ENCODE data around the genes R3HDM1 and HNMT.

DNA sequence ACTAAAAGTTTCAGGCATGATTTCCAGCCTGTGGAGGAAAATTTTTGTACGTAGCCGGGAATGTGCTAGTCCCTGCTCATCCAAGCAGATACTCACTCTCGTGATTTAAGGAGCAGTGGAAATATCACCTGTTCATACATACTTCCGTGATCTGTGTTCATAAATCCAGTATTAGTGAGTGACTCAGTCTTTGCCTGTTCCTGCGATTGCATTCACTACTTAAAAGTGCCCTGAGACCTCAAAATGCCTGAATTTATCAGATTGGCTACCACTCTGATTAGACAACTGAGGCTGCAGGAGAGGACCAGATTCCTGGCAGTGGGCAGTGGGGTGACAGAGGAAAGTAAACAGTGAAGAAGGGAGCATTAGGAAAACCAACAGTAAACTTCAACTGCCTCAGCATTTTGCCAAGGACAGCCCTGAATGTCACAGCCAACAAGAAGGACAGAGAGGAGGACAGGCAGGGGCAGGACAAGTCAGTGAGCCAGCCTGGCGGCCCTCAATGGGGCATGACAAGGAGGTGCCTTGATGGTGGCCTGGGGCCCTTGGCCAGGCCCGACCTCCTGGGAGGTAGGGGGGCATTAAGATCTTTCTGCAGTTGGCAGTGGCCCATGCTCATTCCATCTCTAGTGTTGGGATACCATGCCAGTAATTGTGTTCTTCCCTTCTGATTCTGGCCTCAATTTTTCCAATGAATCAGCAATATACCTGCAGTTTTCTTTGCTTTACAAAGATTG is 24.2 kb downstream of the ACMSD start:
- RRBS = no CpG with 5 or more reads among the region's 7 CpGs

DNA sequence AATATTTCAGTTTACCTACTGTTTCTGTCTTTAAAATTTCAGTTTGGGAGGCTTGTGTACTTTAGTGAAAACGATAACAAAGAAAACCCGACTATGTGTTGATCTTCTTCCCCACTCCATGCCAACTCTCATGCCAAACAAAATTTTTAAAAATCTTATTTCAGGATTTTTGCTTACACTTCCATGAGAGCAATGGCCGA is 62.3 kb downstream of the MAP3K19 start:
- RRBS = no CpG with 5 or more reads among the region's 3 CpGs

- RRBS = 3% methylated on average over 18 of the region's 69 CpGs
Observed at GRCh38 chr2:135531344-135532207, at the start of gene R3HDM1. Gene R3HDM1 (plus strand): TSS chr2:135531484.

DNA sequence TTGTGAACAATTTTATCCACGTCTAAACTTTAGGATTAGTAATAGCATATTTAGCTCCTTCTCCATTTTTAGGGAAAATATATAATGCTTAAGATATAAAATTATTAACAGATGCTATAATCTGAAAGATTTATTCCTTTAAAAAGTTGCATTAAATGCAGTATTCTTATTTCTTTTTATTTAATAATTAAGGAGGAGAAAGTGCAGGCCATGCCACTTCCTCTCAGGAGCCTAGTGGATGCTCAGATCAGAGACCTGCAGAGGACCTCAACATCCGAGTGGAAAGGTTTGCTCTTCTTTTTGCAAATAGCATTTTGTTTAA is 19.9 kb downstream of the UBXN4 start:
- RRBS = no CpG with 5 or more reads among the region's 2 CpGs

DNA sequence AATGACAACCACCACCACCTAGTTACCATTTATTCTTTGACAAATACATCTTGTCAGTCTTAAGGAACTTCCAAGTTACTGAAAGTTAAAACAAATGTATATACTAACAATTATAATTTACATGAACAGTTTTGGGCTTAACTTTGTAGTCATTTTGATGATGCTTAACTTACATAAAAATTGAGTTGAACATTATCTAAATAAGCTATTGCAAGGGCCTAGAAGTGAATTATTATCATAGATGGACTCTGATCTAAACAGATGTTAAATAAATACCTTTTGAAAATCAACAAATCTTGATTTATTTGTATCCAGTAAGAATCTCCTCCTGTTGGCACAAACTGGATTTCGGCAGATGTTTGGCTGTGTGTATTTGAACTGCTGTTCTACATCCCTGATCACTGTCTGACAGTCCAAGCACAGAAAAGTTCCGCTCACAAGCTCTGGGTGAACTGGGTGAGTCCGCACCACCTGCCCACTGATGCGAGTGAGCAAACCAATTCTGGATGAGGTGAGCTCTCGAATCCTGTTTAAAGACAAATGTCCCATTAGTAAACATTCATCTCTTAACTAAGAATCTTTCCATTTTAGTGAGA is 7.8 kb downstream of the MCM6 start:
- RRBS = no CpG with 5 or more reads among the region's 5 CpGs

DNA sequence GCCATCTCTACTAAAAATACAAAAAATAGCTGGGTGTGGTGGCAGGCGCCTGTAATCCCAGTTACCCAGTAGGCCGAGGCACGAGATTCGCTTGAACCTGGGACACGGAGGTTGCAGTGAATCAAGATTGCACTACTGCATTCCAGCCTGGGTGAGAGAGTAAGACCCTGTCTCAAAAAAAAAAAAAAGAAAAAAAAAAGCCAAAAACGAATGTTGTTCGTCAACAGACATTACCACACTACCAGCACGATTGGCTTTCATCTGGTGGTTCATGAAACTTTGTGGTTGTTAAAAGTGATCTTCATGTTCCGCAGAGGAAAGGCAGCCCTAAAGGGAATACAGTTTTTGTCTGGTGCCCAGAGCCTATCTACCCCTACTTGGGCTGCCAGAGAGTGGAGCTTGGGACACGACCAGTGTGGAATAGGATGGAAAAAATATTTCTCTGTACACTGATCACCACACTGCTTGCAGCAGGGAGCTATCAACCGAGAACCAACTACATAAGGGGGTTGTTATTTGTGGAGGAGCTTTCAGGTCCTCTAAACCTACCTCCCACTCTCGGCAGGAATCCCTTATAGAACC is 13.6 kb upstream of the CXCR4 start:
- RRBS = no CpG with 5 or more reads among the region's 12 CpGs

- RRBS = no CpG with 5 or more reads among the region's 9 CpGs
Observed at GRCh38 chr2:136238127-136239331, 120.6 kb upstream of the CXCR4 start.

DNA sequence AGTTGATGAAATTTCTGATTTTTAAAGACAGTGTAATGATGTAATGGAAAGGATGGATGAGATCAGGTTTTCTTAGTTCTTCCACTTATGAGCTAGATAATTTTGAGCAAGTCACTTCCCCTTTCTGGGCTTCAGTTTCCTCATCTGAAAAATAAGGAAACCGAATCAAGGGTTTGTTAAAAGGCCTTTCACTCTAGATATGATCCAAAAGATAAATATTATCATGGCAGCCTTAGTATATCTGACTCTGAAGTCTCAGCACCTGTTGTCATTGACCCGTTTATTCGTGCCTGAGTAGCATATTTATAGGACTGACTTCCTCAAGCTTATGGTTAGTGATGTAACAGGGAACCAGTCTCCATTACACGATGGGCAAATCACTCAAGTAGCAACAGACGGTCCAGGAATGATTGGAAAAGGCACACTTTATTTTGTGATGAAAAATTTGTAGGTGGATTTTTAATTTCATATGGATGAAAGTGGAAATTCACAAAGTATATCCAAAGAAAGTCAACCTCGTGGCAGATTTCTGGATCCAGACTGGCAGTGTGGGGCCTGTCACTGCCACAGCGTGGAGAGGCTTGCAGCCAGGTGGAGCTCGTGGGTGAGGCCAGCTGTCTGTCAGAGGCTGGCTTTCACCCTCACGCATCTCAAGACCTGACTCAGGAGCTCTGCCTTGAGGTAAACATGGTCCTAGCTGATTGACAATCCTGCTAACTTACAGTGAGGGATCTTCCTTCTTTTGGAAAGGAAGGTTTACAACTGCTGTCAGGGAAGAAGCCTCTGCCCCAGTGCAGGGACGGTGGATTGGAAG is 137.9 kb upstream of the CXCR4 start:
- RRBS = no CpG with 5 or more reads among the region's 10 CpGs

- RRBS = no CpG with 5 or more reads among the region's 8 CpGs
Observed at GRCh38 chr2:136376668-136377281, 258.8 kb upstream of the CXCR4 start.

DNA sequence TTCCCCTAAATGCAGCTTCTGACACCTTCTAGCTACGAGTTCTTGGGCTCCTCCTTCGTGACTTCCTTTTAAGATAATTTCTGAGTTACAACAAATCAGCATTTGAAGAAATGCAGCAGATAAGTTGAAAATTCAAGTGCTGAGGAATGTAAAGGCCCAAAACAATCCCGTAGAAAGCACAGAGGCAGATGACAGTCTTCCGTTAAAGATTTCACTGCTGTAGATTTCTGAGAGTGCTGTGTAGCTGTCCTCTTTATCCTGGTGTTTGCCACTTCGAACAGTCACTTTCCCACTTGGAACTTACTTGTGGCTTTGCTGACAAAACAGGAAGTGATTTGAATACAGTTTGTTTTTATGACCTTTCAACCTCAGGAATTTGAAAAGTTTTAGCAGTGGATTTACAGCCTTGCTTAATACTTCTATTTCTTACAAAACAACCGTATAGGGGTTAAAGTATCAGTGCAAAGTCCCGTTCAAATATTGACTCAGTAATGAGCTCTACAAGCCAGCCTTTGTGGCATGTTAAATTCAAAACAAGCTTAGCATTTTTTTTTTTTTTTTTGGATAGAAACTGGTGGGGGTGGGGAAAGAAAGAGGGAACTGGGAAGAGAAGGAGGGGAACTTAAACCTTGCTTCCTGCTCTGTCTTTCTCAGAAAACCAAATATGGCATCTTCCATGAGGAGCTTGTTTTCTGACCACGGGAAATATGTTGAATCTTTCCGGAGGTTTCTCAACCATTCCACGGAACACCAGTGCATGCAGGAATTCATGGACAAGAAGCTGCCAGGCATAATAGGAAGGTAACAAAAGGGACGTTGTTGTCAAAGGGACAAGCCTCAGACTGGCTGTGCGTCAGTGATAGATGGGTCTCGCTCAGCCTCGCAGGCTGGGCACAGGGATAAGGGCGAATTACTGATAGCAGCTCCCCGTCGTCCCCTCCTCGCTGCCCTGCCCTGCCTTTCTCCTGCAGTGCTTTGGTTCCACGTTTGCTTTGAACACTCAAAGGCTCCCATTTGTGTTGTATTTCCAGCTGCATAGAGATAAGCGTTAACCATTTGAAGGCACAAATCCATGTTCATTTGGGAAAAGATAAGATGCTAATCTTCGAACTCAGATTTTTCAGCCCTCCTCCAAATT is at the start of gene HNMT:
Gene HNMT, plus strand, starts transcription at position 646 of the 1,138 bp plus-strand sequence.
- RRBS = no CpG with 5 or more reads among the region's 21 CpGs

DNA sequence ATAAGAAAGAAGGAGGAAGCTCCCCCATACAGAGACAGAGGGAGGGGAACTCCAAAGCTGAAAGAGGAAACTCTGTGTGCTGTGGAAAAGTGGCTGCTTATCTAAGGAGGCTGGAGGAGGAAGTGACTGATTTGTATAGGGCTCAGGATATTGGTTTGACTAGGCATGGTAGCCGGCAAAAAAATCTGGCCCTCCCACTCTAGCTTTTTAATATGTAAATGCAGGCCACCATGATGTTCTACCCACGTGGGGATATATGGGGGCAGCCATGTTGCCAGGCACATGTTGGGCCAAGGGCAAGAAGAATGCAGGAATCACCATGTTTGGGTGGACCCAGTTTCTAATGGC is 64.3 kb downstream of the HNMT start:
- RRBS = no CpG with 5 or more reads among the region's 2 CpGs

GRCh38 chr2:138440772-138441366 is 60.7 kb upstream of the SPOPL start:
- RRBS = no CpG with 5 or more reads among the region's 1 CpG

DNA sequence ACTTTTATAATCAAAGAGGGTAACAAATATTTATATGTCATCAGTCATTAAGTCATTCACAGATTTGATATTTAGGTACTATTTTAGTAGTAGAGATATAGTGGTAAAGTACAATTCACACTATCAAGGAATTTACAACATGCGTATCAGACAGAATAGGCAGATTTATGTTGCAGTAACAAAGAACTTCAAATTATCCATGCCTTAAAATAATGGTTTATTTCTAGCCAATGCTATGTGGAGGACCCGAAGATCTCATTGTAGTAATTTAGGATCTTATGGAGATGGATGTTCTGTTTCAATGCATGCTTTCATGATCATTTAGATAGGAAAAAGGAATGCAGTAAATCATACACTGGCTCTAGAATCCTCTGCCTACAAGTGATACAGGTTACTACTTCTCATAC is 979.9 kb downstream of the LRP1B start:
- RRBS = no CpG with 5 or more reads among the region's 2 CpGs

DNA sequence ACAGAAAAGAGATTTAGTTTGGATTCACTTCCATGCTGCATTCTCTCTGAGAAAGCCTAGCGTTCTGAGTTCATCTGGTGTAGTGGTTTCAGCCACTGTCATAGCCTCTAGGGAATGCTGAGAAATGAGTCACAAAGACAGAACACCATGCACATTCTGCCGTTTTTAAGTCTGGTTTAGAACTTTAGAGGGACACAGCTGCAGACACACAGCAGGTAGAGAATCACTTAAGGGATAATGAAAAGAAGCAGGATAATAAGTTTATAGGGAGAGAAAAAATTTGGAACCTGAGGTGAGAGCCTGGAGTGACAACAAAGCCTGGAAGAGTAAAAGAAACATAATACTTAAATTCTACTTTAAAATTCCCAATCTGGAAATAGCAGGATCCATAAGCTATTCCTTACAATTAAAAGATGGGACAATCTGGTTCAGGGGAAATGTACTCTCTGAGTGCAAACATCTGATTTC is 93.6 kb downstream of the LRP1B start:
- RRBS = no CpG with 5 or more reads among the region's 2 CpGs

- RRBS = no CpG with 5 or more reads among the region's 7 CpGs
Observed at GRCh38 chr2:143481231-143481816, 352.1 kb downstream of the ARHGAP15 start.

DNA sequence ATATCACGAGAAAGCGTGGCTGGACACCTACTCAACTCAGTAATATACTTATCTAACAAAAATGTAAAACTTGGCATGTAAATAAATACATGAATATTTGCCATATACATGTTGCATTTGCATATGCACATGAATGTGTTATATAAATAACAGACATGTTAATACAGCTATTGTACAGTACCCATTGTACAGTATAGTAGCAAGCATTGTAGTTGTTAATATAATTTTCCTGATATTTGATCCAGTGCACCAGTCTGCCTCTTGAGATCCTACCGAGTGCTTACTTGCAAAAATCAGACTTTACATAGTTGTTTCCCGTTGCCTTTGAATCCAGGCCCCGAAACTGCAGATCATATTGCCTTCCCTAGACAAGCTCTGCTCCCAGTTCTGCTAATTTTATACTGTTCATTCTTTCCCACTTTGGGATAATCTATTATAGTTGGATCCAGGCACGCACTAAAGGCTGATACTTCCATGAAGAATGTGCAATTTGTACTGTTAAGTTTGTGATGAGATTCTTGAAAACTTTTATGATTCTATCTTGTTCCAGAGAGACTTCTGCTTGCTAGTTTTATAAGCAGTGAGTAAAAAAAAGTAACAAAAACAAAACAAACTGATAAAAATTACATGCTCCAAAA is 395.6 kb downstream of the ARHGAP15 start:
- RRBS = no CpG with 5 or more reads among the region's 6 CpGs

DNA sequence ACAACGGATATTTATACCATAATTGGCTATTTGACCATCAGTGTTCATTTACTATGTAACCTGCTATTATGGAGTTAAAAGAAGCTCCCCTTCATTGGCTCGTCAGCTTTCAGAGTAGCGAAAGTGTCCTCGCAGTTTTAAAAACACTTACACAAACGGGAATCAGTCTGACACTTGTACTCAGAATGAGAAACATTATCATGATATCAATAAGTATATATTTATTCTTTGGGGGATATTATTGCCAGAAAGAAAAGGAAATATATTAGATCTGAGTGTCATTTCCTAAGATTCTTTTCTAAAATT is 396.9 kb downstream of the GTDC1 start:
- RRBS = no CpG with 5 or more reads among the region's 5 CpGs

- RRBS = no CpG with 5 or more reads among the region's 2 CpGs
Observed at GRCh38 chr2:144237808-144238266, 94.5 kb downstream of the GTDC1 start.

- RRBS = no CpG with 5 or more reads among the region's 4 CpGs
Observed at GRCh38 chr2:144434745-144435542, 85.0 kb downstream of the ZEB2 start.

All from amniotic epithelial cell (primary cell).